Esophagus squamous epithelium (tissue), 4 donors: ENCODE measurements around a stretch of chr1.

- PRO-cap, result no peak
- RAMPAGE, long total RNA, 4 experiments, result no peak in any of the 4 experiments
Observed at GRCh38 chr1:13982465-13982788, 282.4 kb downstream of the PRDM2 start.

- PRO-cap, result no peak
- RAMPAGE, long total RNA, 4 experiments, result no peak in any of the 4 experiments
Observed at GRCh38 chr1:14254222-14254590, 344.3 kb upstream of the KAZN start.

GRCh38 chr1:14522080-14522279 is 76.5 kb upstream of the KAZN start:
- PRO-cap, result unidirectional peak, minus-strand start at chr1:14522139
- RAMPAGE, long total RNA, 4 experiments, result no peak in any of the 4 experiments

GRCh38 chr1:14911285-14911849 is 242.2 kb upstream of the TMEM51 start:
- PRO-cap, result bidirectional peak, plus-strand start at chr1:14911737, minus-strand start at chr1:14911497
- RAMPAGE, long total RNA, 4 experiments, result start-site peak on the minus strand in 1 of 4 experiments, at chr1:14911506-14911600 at its widest, 7 to 10 reads per replicate

GRCh38 chr1:14925012-14925572 is 228.5 kb upstream of the TMEM51 start:
- PRO-cap, result bidirectional peak, plus-strand start at chr1:14925080, minus-strand start at chr1:14925077
- RAMPAGE, long total RNA, 4 experiments, result no peak in any of the 4 experiments

GRCh38 chr1:14927097-14927626 is 226.4 kb upstream of the TMEM51 start:
- PRO-cap, result no peak
- RAMPAGE, long total RNA, 4 experiments, result no peak in any of the 4 experiments

- PRO-cap, result unidirectional peak, plus-strand start at chr1:14943269
- RAMPAGE, long total RNA, 4 experiments, result no peak in any of the 4 experiments
Observed at GRCh38 chr1:14943106-14943624, 210.4 kb upstream of the TMEM51 start.

DNA sequence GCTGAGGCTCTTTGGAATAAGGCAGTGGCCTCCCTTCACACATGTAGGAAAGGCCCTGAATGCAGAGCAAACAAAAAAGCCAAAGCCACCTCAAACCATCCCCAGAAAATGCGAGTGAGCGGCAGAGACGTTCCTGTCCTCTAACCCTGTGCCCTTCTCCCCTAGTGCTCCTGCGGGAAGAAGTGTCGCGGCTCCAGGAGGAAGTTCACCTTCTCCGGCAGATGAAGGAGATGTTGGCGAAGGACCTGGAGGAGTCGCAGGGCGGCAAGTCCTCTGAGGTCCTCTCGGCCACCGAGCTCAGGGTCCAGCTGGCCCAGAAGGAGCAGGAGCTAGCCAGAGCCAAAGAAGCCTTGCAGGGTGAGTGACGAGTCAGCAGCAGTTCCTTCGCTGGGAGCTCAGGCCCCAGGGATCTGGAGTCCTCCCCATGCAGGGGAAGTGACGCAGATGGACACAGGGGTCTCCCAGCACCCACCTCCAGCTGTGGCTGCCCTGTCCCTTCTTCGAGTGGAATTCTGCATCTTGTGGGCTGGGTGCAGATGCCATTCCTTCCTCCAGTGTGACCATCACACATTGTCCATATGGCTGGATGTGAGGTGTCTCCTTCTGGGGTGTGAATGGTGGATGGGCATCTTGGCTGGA is 192.9 kb upstream of the TMEM51 start:
- PRO-cap, result no peak
- RAMPAGE, long total RNA, 4 experiments, result no peak in any of the 4 experiments

DNA sequence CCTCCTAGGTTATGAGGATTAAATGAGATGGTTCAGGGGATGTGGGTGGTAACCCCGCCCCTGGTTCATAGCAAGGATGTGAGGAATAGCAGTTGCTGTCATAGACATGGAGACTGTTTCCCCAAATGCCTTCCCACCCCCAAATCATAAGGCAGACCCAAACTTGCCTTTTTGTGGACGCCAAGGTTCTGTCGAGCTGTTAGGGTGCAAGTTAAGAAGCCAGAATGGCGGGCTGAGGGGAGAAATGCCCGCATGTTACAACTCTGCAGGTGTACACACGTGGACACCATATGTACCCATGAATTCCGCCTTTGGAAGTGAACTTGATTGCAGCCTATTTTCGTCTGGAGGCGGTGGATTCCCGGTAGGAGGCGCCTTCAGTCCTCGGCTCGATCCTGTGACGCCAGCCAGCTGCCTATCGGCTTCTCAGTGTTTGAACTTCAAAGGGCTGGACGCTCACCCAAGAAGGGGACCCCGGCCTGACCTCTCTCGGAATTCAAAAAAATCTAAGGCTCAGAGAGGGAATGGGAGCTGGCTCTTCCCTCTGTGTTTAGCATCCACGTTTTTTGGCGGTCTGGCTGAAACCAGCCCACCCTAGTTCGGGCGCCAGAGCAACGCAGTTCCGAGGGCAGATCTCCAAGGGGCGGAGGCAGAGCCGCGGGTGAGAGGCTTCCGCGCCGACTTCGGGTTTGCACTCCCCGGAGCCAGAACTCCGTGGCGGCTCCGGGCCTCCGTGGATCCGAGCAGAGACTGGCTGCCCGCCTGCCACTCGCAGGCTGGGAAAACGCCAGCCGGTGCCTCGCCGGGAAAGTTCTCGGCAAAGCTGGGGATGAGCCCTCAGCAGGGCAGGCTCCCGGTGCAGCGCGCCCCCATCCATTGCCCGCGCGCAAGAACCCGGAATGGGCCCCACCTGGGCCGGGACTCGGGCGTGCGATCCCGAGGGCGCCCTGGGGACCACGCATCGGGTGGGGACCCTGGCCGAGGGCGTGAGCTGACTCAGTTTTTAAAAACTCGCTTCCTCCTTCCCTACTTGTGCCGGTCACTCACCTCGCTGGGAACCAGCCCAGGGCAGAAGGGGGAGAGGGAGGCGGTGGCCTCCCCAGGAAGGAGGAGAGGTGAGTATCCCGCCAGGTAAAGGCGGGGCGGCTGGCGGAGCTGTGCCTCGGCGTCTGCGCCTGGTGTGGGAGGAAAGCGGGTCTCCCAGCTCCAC is 1.0 kb upstream of the TMEM51 start:
- PRO-cap, result bidirectional peak, plus-strand start at position 443 of the sequence, minus-strand start at position 313 of the sequence; bidirectional peak, plus-strand start at position 692 of the sequence, minus-strand start at position 740 of the sequence; bidirectional peak, plus-strand start at position 1,130 of the sequence, minus-strand start at position 1,075 of the sequence
- RAMPAGE, long total RNA, 4 experiments, result start-site peak on the plus strand in 3 of 4 experiments, centred at positions 411 to 667 of the sequence, 5 to 23 reads per replicate; start-site peak on the minus strand in 2 of 4 experiments, centred at positions 934 to 963 of the sequence, 9 to 10 reads per replicate

- PRO-cap, result unidirectional peak, minus-strand start at chr1:15154115; unidirectional peak, minus-strand start at chr1:15154161; bidirectional peak, plus-strand start at chr1:15154631, minus-strand start at chr1:15154517; unidirectional peak, minus-strand start at chr1:15154813; unidirectional peak, minus-strand start at chr1:15154886
- RAMPAGE, long total RNA, 4 experiments, result no peak in any of the 4 experiments
Observed at GRCh38 chr1:15154025-15155116, 824 bp downstream of the TMEM51 start.

DNA sequence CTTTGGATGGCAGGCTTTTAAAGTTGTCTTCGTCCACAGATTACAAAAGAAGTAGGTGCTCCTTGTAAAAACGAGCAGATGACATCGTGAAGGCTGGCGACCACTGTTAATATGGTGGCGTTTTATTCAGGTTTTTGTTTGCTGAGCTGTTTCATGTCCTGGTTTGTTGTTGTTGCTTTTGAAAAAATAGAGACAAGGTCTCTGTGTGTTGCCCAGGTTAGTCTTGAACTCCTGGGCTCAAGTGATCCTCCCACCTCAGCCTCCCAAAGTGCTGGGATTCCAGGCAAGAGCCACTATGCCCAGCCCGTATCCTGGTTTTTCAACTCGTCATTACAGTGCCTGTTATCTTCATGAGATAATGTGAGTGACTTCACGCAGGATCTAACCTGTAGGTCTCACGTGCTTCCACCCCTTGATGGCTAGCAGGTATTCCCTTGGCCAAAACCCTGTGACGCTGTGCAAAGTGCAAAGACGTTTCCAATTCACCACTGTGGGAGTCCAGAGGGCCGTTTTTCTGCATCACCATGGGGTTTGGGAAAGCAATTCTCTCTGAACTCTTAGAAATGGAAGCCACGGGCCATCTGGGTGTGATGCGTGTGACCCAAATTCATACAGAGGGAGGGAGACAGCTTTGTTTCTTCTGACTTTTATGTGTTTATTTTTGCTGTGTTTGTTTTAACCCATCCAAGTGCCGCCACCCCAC is 4.4 kb downstream of the TMEM51 start:
- PRO-cap, result no peak
- RAMPAGE, long total RNA, 4 experiments, result no peak in any of the 4 experiments

DNA sequence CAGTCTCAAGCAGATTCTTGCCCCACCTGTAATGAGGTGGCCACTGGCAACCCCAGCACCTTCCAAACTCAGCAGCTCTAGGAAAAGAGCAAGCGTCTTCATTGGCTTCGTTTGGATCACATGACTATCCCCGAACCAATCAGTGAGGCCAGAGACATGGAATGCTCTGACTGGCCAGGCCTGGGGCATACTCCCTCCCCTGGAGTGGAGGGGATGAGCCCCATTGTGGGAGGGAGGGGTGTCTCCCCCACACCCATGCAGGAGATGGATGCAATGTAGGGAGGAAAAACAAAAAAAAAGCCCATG is 32.5 kb downstream of the FHAD1 start:
- PRO-cap, result no peak
- RAMPAGE, long total RNA, 4 experiments, result no peak in any of the 4 experiments

DNA sequence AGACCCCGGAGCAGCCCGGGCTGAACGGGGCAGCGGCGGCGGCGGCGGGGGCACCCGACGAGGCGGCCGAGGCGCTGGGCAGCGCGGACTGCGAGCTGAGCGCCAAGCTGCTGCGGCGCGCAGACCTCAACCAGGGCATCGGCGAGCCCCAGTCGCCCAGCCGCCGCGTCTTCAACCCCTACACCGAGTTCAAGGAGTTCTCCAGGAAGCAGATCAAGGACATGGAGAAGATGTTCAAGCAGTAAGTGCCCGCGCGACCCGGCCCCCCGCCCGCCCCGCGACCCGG is 294 bp downstream of the EFHD2 start:
- PRO-cap, result no peak
- RAMPAGE, long total RNA, 4 experiments, result no peak in any of the 4 experiments

GRCh38 chr1:15430255-15430578 is 8.0 kb upstream of the CTRC start:
- PRO-cap, result no peak
- RAMPAGE, long total RNA, 4 experiments, result no peak in any of the 4 experiments

GRCh38 chr1:15492474-15493038 is 16.7 kb downstream of the CELA2B start:
- PRO-cap, result no peak
- RAMPAGE, long total RNA, 4 experiments, result no peak in any of the 4 experiments

GRCh38 chr1:15523581-15524130 is 359 bp downstream of the CASP9 start:
- PRO-cap, result unidirectional peak, plus-strand start at chr1:15523894
- RAMPAGE, long total RNA, 4 experiments, result no peak in any of the 4 experiments

GRCh38 chr1:15685451-15685676 is 1.2 kb downstream of the PLEKHM2 start:
- PRO-cap, result no peak
- RAMPAGE, long total RNA, 4 experiments, result no peak in any of the 4 experiments

GRCh38 chr1:15919217-15919648 is 56.7 kb downstream of the ZBTB17 start:
- PRO-cap, result unidirectional peak, minus-strand start at chr1:15919468
- RAMPAGE, long total RNA, 4 experiments, result no peak in any of the 4 experiments

- PRO-cap, result no peak
- RAMPAGE, long total RNA, 4 experiments, result no peak in any of the 4 experiments
Observed at GRCh38 chr1:16018834-16018965, 857 bp upstream of the HSPB7 start.

DNA sequence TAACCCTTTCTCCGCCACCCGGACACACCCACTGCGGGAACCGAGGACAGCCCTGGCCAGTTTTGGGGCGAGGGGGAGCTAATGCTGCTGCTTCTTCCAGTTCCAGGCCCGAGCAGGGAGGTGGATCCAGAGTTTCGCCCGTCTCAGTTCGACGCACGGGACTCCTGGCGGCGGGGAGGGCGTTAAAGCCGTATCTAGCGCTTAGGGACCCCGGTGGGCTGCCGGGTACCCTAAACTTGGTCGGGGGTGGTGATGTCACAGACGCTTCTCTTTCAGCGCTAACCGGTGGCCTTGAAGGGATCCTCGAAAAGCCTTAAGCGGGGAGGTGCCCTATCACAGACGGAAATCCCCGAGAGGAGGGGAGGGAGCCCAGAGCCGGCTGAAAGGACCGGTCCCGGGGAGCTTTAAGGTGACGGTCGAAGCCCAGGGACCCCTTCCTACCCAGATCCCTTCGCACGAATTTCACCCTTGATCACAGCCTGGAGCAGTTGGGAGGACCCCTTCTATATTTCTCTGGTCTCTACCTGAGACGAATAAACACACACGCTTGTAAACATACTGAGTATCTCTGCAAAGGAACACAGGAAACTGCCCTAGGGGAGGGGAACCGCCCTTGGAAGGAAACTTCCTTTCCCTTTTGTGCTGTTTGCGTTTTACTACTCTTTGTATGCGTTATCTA is 505 bp downstream of the NECAP2 start:
- PRO-cap, result no peak
- RAMPAGE, long total RNA, 4 experiments, result no peak in any of the 4 experiments